ENCODE results near the genes ZNF892 and CNNM4.

GRCh38 chr2:95206904-95208301 is at the start of gene ZNF892:
Gene ZNF892, plus strand, starts transcription at chr2:95207521.
- RRBS, 2 experiments: 1% methylated on average over 26 to 30 of the region's 85 CpGs

DNA sequence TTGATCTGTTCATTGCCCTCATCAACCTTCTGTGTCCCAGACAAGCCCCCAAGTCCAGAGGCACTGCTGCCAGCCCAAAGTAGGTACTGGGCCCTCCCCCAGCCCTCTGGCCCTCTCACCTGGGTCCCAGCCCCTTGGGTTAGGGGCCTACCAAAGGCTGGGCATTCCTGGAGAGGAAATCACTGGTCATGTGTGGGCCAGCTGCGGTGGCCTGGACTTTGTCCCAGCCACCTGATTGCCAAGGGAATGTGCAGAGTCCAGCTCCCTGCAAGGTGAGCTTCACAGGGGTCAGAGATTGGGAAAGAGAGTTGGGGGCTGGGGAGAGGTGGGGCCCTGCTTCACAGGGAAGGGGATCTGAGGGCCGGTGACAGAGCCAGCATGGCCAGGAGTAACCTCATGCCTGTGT is 12.0 kb upstream of the FAHD2A start:
- RRBS, 2 experiments: no CpG with 5 or more reads among the region's 2 CpGs

- RRBS, 2 experiments: no CpG with 5 or more reads among the region's 2 CpGs
Observed at GRCh38 chr2:95828482-95829020, 163.1 kb downstream of the ANKRD36C start.

GRCh38 chr2:96001838-96002037 is 10.1 kb upstream of the ANKRD36C start:
- RRBS, 2 experiments: 100% methylated on average over 1 of the region's 3 CpGs; no CpG with 5 or more reads in 1 of the 2 experiments

DNA sequence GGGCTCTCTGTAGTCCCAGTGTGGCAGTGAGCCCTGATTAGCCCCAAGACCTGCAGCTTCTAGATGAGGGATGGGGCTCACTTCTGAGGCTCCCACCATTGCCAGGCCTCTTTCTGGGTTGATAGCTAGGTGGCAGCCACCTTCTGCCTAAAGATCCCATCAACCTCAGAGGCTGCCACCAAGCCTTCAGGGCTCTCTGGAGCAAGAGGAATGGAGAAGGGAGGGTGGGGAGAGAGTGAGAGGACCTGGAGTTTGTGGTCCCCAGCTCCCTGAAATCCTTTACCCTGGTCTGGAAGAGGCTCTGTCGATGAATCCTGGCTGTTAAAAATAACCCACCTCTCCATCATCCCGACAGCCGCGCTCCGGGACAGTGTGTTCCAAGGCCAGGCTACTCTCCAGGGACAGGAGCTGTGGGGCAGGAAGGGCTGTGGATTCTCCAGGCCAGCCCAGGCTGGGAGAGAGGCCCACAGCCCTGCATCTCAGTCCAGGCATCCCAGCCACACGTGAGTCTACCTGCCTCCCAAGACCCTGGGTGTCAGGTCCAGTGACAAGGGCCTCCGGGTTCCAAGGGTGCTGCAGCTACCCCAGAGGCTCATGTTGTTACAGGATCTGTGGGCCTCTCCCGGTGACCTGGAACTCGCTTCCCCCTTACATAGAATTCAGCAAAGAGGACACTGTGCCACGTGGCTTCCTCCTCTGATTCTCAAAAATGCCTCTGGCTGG is 17.5 kb downstream of the ADRA2B start:
- RRBS, 2 experiments: 91 to 96% methylated on average over 2 of the region's 10 CpGs

DNA sequence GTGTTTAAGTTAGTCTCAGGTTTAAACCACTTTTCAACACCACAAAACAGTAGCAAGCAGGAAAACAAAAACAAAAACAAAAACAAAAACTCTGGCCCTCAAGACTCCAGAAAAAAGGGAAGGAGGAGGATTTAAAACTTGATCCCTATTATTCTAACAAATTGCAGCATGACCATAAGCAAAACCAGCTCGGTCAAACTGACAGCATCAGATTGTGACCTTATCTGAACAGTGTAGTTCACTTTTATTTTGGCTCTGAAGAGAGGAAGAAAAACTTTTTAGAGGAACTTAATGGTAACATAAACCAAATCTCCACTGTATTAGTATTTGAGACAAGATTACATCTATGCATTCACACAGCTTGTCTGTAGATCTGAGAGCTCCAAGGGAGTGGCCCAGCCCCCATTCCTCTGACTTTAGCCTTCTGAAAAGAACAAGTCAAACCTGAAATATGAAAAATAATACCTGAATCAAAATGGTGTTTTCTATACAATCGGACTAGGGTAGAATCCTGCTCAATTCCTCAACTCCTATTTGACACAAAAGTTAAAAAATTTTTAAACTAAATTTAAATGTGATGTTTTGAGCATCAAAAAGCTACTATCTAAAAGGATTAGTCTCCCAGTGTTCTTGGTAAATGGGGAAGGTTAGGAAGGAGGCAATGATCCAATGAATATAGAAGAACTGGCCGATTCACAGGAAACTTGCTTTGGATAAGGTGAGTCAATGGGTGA is 23.1 kb downstream of the STARD7 start:
- RRBS, 2 experiments: no CpG with 5 or more reads among the region's 3 CpGs

DNA sequence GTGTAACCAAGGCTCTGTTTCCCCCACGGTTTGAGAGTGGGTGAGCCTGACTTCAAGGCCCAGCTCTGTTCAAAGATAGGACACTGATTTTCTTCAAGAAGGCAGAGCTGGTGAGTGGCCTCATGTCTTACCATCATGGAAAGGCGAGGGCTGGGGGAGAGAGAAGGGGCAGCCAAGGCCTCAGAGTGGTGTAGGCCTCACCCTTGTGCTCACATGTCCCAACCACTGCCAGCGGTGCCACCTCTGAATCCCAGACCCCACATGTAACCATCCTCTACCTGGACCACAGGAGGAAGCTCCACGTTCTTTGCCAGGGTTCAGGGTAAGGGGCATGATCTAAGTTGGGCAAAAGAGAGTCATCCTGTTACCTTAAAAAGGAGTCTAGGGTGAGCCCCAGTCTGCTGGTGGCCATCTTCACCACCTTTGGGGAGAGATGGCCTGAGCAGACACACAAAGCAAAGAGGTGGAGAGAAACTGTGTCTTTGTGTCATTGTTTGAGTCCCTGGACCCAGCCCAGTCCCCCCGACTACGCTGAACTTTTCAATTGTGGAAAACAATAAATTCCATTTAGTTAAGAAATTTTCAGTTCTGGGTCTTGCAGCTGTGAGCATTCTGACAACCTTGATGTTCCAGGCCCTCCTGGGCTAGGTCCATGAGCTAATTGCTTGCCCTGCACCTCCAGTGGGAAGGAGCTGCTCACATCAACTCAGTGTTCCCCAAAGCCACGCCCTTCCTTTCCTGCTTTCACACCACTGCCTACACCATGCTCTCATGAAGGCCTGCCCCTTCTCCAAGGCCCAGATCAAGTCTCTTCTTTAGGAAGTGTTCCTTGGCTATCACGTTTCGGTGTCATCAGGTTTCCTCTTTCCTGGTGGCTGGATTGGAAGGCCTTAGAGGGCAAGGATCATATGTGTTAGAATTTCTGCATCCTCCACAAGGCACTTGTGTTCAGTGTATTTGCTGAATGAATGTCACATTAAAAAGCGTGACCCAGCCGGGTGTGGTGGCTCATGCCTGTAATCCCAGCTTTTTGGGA is 19.0 kb downstream of the TMEM127 start:
- RRBS, 2 experiments: no CpG with 5 or more reads among the region's 11 CpGs

GRCh38 chr2:96326015-96326409 is 895 bp downstream of the ITPRIPL1 start:
- RRBS, 2 experiments: no CpG with 5 or more reads among the region's 6 CpGs

DNA sequence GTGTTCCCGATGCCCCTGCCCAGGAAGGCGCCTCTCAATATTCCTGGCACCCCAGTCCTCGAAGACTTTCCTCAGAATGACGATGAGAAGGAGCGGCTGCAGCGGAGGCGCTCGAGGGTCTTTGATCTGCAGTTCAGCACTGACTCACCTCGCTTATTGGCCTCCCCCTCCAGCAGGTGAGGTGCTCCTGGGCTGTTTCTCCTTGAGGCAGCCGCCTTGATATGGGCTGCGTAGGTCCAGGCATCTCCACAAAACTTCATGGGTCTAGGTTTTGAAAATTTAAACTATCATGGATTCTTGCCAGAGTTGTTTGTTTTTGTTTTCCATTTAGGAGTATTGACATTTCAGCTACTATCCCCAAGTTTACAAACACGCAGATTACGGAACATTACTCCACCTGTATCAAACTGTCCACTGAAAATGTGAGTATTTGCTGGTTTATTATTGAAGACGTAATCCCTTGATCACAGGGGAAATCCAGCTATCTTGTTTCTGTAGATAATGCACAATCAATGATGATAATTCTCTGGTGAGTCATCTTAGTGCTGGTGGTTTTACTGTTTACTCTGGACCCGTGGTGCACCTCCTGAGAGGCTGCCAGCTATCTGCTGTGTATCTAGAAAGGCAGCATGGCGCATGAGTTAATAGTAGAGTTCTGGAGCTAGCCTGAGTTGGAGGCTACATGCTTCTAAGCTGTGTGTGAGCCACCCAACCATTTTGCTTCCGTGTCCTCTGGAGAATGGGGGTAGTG is 6.3 kb downstream of the NCAPH start:
- RRBS, 2 experiments: no CpG with 5 or more reads among the region's 17 CpGs

- RRBS, 2 experiments: no CpG with 5 or more reads among the region's 4 CpGs
Observed at GRCh38 chr2:96489445-96489987, 15.6 kb downstream of the NEURL3 start.

GRCh38 chr2:96527985-96529295 is 8.1 kb upstream of the ARID5A start:
- RRBS, 2 experiments: no CpG with 5 or more reads among the region's 20 CpGs

GRCh38 chr2:96534543-96535752 is 1.6 kb upstream of the ARID5A start:
- RRBS, 2 experiments: no CpG with 5 or more reads among the region's 10 CpGs

- RRBS, 2 experiments: 85 to 86% methylated on average over 3 to 5 of the region's 27 CpGs
Observed at GRCh38 chr2:96551543-96552369, 15.2 kb downstream of the ARID5A start.

GRCh38 chr2:96556428-96557424 is 20.2 kb downstream of the ARID5A start:
- RRBS, 2 experiments: no CpG with 5 or more reads among the region's 17 CpGs

DNA sequence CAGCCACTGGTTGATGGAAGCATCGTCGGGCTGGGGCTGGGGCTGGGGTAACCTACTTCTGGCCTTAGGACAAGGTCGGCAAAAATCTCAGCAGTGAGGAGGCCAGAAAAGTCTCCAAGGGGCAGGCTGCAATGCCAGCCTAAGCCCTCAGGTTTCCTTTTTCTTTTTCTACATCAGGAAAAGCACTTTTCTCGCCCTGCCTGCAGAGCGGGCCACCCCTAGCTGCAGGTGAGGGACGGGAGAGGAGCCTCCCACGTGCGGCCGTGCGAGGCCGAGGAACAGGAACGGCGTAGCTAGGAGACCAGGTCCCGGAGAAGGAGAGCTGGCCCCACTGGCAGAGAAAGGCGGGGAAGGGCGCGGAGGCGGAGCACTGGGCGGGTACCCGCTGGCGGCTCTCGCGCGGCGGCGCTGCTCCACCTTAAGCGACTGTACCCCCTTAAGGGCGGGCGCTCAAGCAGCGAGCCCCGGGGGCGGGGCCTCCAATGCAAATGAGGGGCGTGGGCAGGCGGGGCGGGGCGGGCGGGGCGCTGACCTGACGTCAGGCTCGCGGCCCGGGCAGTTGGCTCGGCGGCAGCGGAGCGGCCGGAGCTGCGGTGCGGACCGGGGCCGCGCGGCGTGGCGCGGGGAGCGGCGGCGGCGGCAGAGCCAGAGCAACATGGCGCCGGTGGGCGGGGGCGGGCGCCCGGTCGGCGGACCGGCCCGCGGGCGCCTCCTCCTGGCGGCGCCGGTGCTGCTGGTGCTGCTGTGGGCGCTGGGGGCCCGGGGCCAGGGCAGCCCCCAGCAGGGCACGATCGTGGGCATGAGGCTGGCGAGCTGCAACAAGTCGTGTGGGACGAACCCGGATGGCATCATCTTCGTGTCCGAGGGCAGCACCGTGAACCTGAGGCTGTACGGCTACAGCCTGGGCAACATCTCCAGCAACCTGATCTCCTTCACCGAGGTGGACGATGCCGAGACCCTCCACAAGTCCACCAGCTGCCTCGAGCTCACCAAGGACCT is at the start of gene CNNM4:
CNNM4 (plus strand) TSS at position 558 of the 999 bp plus-strand sequence.
- RRBS, 2 experiments: under 1% methylated on average over 26 to 28 of the region's 91 CpGs

DNA sequence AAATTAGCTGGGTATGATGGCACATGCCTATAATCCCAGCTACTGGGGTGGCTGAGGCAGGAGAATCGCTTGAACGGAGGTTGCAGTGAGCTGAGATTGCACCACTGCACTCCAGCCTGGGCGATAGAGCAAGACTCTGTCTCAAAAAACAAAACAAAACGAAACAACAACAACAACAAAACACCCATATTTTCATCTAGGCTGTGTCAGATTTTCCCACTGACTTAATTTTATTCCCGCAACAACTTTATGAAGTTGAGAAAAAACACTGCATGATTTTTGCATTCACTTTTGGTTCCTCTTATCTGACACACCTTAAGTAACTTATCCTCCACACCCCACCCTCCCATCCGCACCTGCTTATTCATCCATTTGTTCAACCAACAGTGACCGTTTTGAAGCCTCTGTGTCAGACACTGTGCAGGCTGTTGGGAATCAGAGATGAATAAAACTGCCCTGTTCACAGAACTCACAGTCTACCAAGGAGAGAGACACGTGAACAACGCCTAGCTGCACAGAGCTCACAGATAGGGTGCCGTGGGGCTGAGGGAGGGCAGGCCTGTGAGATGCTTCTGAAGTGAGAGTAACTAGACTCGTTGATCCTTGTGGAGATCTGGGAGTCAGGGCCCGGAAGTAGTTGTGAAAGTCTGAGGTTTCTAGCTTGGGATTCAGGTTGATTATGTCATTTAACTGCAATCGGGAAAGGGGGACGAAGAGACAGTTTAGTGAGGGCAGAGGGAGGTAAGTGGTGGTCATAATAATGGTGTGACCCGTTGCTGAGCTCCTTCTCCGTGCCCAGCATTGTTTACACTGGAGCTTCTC is 7.4 kb downstream of the CNNM4 start:
- RRBS, 2 experiments: no CpG with 5 or more reads among the region's 16 CpGs

DNA sequence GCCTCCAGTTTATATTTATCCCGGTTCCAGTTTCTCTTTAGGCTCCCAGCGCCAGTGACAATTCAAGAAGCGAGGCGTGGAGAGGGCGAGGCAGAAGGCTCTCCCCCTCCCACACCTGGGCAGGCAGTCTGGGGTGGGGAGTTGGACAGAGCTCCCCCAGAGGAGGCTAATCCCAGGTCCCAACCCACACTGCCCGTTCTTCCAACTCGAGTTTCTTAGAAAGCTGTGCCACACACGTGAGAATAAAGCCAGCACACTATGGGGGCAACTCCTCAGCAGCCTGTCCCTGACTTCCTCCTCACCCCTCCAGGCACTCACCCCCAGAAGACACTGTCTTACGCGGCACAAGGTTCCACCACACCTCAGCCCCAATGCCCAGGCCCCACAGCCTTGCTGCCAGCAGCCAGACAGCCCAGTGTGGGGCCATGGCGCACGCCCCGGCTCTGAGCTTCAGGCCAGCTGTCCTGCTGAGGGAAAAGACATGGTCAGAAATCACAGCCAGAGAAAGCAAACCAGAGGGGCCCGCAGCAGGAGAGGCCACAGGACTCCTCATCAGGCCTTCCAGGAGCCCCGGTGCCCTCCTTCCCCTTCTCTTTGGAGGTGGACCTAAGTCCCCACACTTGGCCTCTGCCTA is 2.3 kb downstream of the SEMA4C start:
- RRBS, 2 experiments: no CpG with 5 or more reads among the region's 15 CpGs

DNA sequence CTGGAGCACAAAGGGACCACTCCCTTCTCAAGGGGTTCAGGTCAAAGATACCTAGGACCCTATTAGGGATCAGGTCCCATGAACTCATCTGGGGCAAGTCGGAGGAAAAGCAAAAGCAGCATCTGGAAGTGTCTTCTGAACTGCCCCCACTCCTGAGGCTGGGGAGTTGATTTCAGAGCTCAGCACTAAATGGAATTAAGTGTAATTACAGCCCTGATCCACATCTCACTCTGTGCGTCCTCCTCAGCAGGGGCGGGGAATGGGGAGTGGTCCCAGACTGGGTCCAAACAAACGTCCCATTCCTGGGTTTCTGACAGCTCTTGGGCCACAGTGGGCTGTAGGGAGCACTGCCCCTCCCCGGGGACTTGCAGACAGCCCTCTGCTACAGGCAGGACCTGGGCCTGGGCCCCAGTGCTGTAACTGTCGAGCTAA is 5.5 kb upstream of the SEMA4C start:
- RRBS, 2 experiments: no CpG with 5 or more reads among the region's 6 CpGs

DNA sequence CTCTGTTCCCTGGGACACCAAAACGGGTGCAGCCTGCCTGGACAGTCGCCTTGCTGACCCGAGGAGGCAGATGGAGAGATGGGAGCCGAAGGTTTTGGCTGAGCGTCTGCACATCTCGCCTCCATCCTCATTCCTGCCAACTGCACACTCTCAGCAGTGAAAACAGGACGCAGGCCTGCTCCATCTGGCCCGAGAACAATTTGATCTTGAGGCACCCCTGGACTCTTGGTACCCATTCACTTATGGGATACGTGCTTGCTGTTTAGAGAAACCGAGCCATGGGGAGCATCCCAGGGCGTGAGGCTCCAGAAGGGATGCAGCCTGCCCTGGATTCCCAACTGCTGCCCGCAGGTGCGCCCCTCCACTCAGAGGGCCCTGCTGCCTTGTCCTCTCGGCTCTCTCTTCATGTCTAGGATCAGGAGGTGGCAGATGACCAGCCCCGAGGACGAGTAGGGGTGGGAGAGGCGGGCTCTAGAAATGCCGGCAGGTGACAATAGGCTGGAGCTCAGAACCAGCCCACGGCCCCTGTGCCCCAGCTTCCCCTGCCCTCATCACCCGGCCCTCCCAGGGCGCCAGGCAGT is 9.1 kb upstream of the SEMA4C start:
- RRBS, 2 experiments: 88 to 94% methylated on average over 2 of the region's 21 CpGs

GRCh38 chr2:96913247-96913823 is 43.5 kb upstream of the SEMA4C start:
- RRBS, 2 experiments: no CpG with 5 or more reads among the region's 13 CpGs

Data from bronchial epithelial cell (primary cell).